Occipital lobe (tissue), 2 donors: ENCODE data around the gene MAP3K19.

DNA sequence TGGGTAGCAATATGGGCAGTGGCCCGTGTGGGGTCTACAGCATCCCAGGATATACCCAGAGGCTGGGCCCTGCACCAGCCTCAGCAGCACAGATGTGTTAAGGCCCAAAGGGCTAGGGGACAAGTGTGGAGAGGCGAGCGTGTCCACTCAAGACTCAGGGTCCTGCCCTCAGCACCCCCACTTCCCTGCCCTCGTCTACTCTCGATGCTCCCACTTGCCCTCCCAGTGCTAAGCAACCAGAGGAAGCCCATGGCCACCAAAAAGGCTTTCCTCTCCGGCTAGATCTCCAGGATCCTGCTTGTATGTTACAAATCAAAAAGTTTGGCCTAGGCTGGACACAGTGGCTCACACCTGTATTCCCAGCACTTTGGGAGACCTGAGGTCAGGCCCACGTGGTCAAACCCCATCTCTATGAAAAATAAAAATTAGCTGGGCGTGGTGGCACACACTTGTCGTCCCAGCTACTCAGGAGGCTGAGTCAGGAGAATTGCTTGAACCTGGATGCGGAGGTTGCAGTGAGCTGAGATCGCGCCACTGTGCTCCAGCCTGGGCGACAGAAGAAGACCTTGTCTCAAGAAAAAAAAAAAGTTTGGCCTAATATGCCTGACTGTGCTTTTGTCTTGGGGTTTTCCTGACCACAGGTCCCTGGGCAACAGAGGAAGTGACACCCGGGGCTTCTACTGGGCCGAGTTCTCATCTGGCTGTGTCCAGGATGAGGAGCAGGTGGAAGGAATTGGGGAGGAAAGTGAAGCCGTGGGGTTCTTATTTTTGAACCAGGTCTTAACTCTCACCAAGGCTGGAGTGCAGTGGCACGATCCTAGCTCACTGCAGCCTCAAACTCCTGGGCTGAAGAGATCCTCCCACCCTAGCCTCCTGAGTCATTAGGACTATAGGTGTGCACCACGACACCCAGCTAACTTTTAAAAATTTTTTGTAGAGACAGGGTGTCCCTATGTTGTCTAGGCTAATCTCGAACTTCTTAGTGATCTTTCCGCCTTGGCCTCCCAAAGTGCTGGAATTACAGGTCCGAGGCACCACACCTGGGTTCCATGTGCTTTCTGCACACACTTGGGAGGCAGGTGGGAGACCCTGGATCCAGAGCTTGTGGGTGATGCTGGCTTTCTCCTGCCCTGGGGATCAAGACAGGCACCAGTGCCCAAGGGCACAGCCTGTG is 13.2 kb upstream of the CCDC74A start:
- RAMPAGE, long total RNA: no peak

GRCh38 chr2:131669043-131669502 is 141.4 kb downstream of the CCDC74A start:
- RAMPAGE, long total RNA: no peak

- RAMPAGE, long total RNA: no peak
Observed at GRCh38 chr2:131682065-131682987, 154.6 kb downstream of the CCDC74A start.

DNA sequence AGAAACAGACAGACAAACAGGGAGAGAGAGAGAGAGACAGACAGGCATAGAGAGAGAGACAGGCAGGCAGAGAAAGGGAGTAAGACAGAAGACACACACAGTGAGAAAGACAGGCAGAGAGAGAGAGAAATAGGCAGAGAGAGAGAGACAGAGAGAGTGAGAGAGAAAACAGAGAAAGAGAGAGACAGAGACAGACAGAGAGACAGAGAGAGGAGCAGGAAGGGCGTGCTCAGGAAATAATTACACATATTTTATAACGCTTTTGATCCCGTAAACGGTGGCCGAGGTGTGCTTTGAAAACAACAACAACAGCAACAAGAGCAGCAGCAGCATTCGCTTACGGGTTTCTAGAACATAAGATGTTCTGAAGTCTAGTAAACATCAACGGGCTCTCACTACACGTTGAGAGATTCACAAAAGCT is 105.5 kb upstream of the ANKRD30BL start:
- RAMPAGE, long total RNA: no peak

DNA sequence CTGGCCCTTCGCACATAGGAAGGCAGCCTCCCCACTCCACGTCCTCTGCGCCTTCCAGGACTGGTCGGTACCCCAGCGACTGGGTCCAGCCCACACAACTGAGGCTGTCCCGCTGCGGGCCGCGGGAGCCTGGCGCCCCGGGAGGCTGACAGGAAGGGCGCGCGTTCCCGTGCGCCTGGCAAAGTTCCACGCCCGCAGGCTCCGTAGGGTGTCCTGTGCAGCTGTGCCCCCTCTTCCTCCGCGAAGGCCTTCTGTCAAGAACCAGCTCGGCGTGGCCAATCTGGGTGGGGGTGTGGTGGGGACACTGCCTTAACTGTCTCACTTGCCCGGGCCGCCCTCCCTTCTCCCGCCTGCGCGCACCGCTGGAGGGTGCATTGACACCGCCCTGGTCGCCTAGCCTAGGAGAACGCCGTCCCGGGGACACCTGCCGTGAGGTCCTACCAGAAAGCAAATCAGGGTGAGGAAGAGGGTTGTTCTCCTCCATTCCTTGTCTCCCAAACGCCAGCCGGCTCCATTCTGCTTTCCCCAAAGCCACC is 585 bp upstream of the LYPD1 start:
- RAMPAGE, long total RNA: no peak

- RAMPAGE, long total RNA: no peak
Observed at GRCh38 chr2:132803986-132804453, 134.0 kb upstream of the LYPD1 start.

DNA sequence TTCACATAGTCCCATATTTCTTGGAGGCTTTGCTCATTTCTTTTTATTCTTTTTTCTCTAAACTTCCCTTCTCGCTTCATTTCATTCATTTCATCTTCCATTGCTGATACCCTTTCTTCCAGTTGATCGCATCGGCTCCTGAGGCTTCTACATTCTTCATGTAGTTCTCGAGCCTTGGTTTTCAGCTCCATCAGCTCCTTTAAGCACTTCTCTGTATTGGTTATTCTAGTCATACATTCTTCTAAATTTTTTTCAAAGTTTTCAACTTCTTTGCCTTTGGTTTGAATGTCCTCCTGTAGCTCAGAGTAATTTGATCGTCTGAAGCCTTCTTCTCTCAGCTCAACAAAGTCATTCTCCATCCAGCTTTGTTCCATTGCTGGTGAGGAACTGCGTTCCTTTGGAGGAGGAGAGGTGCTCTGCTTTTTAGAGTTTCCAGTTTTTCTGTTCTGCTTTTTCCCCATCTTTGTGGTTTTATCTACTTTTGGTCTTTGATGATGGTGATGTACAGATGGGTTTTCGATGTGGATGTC is 98.5 kb downstream of the NCKAP5 start:
- RAMPAGE, long total RNA: no peak

DNA sequence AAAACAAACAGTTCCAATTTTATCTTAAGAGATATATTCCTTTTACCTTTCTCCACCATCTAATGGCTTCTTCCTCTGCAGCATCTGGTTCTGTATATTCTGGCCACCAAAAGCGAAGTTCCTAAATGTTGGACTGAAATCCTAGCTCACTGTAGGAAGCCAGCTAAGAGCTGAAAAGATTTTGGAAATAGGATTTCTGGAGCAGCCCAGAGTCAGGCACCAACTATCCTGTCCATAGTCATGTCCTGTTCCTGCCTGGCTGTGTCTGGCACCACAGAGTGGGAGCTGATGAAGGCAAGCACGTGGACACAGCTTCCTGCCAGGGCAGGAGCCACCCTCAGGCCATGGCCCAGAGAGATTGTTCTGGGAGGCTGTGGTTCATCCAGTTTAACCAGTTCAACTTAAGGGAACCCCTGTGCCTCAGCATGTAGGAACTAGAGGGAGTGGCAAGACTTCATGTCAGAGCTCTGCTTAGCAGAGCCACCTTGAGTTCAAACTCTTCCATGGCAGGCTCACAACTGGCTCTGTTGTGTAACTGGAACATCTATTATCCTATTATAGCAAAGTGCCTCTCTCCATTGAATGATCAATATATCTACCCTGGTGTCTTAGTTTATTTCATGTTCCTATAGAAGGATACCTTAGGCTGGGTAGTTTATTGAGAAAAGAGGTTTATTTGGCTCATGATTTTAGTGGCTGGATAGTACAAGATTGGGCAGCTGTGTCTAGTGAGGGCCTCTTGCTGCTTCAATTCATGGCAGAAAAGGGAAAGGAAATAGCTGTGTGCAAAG is 73.2 kb upstream of the NCKAP5 start:
- RAMPAGE, long total RNA: no peak

DNA sequence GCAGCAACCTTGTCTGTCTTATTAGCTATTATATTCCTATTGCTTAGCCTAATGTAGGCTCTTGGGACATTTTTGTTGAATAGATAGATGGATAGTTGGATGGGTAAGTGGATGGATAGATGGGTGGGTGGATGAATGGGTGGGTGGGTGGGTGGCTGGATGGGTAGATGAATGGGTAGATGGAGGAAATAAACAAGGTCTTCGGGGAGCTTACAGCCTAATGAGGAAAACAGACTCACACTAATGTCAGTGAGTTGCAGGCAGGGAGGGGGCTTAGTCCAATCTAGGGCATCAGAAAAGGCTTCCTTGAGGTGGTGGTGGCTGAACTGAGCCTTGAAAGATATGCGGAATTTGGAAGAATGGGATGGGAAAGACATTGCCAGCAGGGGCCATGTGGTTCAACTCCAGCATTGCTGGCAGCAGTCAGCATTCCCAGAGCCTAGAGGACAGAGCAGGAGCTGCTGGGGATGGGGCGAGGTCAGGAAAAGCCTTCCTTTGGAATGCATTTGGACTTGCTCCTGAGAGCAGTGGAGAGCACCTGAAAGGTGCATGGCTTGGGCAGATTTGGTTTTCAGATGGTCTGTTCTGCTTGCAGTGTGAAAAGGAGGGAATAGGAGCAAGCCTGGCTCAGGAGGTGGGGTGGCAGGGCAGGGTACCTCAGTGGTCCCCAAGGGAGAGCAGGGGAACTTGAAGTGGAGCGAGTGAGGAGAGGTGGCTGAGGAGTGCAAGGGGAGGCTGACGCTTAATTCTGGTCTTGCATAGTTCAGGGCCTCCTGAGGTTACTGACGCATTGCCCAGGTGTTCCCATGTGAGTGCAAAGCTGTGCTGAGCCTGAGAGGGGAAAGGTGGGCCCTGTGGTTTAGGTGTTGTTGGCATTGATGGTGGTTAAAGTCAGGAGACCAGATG is 112.3 kb upstream of the MGAT5 start:
- RAMPAGE, long total RNA: no peak

GRCh38 chr2:134177457-134178086 is 76.3 kb upstream of the MGAT5 start:
- RAMPAGE, long total RNA: no peak

DNA sequence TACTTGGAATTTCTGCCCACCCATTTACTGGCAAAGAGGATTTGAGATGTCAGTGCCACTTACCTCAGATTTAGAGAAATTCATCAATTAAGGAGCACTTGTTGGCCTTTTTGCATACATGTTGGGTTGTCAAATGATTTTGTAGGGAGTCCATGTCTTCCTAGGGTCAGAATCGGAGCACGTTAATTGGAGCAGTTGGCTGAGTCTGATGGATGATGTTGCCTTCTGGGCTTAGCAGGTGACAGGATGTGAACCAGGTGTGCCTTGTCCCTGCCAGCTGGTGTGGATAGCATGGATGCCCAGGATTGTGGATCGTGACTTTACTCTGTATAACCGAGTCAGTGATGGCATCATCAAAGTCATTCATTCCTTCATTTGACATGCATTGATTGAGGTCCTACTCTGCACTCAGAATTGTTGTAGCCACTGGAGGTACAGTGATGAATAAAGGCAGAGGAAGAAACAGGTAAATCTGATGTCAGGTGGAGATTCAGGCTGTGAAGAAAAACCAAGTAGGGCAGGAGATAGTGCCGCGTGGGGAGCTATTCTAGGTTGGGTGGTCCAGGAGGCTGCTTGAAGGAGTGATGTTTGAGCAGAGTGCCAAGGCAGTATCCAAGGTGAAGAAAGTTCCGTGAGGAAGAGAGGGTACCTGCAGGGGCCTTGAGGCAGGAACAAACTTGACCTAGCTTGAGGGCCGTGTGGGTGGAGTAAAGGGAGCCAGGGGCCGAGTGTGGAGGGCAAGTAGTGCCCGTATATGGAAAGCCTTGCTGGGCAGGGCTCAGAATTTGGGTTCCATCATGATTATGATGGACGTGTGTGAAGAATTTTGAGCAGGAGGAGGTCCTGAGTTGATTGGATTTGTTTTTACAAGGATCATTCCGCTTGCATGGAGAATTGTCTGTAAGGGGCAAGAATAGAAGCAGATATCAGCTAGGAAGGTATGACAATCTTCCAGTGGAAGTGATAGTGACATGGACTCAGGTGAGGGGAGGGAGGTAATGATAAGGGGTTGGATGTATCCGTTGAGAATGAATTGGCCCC is 67.2 kb upstream of the MGAT5 start:
- RAMPAGE, long total RNA: no peak

DNA sequence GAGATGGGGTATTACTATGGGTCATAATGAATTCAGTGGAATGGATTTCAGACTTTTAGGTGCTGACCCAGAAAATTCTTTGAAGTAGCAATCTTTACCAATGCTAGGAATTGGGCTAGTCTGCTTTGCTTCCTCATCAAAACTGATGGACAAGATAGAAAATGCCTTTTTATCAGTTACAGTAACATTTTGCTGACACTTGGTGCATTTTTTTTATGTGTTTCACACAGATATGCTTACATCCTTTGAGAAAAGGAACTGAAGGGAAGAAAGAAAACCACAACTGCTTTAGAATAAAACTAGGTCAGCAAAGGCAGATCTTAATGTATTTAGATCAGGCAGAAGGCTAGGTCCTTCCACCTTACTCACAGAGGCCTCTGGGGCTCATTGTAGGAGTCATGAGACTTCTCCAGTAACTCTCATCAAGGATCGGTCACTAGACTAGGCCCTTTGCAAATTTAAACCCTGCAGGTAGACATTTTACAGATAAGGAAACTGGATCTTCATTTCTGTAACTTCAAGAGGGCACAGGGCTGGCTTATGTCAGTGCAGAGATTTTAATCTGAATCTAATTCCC is 20.5 kb upstream of the MGAT5 start:
- RAMPAGE, long total RNA: no peak

- RAMPAGE, long total RNA: no peak
Observed at GRCh38 chr2:134331202-134332003, 77.5 kb downstream of the MGAT5 start.

- RAMPAGE, long total RNA: no peak
Observed at GRCh38 chr2:134401699-134402052, 147.8 kb downstream of the MGAT5 start.

- RAMPAGE, long total RNA: no peak
Observed at GRCh38 chr2:134410616-134411561, 157.0 kb downstream of the MGAT5 start.

GRCh38 chr2:134670845-134671352 is 47.9 kb downstream of the TMEM163 start:
- RAMPAGE, long total RNA: no peak

DNA sequence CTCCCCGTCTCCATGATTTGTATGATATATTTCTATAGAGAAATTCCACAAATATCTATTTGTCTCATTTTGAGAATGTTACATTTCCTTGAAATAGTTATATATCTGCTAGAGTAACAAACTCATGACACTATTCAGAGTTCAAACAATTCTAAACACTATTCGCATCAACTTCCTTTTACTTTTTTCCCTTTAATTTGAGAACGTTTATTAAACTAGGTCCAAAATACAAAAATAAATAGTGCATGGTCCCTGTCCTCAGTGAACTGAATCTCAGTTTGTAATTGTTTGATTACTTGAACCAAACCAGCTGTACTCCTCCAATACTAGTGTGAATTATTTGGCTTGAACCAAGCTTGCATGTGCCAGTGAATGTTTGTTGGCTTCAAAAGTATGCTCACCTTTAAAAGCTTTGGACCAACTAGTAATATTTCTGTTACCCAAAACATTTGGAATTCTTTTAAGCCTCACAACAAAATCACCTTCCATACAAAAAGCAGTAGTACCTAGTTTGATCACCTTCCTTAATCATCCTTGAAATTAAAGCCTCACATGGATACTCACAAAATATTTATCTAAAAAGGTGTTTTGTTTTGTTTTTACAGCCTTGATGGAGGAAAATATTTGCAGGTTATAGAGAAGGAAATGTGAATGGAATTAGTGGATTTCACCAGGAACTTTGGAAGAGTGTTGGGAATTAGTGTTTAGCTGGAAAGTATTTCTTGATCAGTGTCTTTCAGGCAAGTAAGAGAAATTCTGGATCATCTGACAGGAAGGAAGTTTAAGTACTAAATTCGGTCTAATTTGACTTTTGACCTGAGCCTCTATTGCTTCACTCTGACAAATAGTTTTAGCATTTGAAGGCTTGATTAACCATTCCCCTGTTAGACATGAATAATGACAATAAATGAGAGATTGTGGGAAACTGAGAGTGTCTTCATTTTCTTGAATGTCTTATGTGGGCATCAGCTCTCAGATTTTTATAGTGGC is 15.7 kb downstream of the CCNT2 start:
- RAMPAGE, long total RNA: no peak

- RAMPAGE, long total RNA: no peak
Observed at GRCh38 chr2:135047264-135047752, at the start of gene MAP3K19. TSS of gene MAP3K19 (minus strand) at chr2:135047447.

DNA sequence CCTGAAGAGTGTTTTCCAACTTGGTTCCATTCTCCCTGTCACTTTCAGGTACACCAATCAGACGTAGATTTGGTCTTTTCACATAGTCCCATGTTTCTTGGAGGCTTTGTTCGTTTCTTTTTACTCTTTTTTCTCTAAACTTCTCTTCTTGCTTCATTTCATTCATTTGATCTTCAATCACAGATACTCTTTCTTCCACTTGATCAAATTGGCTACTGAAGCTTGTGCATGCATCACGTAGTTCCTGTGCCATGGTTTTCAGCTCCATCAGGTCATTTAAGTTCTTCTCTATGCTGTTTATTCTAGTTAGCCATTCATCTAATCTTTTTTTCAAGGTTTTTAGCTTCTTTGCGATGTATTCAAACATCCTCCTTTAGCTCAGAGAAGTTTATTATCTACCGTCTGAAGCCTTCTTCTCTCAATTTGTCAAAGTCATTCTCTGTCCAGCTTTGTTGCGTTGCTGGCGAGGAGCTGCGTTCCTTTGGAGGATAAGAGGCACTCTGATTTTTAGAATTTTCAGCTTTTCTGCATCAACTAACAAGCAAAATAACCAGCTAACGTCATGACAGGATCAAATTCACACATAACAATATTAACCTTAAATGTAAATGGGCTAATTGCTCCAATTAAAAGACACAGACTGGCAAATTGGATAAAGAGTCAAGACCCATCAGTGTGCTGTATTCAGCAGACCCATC is 47.2 kb downstream of the DARS1 start:
- RAMPAGE, long total RNA: no peak

GRCh38 chr2:135948473-135949254 is 36.8 kb downstream of the DARS1 start:
- RAMPAGE, long total RNA: no peak